ENCODE measurements around a stretch of chr5.

GRCh38 chr5:17037905-17038426 is 101.9 kb upstream of the MYO10 start:
- PRO-cap = no peak

- PRO-cap = no peak
These were observed 58.7 kb downstream of the BASP1 start for GRCh38 chr5:17275813-17276917.

- PRO-cap = unidirectional peak, minus-strand start at chr5:17306359
These were observed 88.6 kb downstream of the BASP1 start for GRCh38 chr5:17305839-17306673.

DNA sequence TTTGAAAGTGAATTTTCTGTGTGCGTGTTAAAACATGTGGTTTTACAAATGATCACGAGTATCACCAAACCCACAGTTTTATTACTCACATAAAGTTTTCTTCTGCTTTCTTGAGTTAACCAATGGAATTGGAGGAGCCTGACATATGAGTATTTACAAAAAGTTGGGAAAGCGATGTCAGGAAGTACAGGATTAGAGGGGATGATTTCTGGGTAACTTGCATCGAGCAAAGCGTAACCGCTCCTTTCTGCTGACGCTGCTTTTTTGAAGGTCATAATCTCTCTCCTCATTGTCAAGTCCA is 132.3 kb downstream of the H3Y2 start:
- PRO-cap = no peak

DNA sequence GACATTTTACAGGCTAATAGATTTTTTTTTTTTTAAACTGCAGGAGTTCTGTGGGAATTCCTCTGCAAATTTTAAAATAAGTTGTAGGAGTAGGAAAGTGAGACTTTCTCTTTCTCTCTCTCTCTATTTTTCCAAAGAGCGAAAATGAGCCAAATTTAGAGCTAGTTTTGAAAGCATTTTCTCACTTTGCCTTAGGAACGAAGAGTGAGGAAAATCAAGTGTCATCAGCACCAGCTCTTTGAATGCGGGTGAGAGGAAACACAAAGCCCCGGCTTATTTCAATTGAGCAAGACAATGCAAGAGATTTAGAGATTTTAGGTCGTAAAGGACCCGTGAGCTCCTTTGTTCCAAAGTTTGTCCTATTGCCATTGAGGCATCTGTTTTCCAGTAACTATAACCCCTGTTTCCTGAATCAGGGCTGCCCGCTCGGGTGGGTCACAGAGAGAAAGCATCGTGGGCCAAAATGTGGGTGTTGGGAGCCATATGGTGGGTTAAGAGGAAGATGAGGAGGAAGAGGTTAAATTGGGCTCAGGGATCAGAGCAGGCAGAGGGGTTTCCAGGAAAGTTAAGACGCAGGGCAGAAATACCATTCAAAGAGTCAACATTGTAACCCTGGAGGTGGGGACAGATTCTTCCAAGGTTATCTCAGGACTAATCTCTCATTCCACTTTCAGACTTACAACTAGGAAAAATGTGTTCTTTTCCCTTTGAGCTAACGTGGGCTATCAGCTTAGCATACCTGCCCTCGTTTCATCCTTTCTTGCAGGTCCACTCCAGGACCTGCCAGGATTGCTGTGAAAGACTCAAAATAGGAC is 89.6 kb downstream of the H3Y2 start:
- PRO-cap = no peak

DNA sequence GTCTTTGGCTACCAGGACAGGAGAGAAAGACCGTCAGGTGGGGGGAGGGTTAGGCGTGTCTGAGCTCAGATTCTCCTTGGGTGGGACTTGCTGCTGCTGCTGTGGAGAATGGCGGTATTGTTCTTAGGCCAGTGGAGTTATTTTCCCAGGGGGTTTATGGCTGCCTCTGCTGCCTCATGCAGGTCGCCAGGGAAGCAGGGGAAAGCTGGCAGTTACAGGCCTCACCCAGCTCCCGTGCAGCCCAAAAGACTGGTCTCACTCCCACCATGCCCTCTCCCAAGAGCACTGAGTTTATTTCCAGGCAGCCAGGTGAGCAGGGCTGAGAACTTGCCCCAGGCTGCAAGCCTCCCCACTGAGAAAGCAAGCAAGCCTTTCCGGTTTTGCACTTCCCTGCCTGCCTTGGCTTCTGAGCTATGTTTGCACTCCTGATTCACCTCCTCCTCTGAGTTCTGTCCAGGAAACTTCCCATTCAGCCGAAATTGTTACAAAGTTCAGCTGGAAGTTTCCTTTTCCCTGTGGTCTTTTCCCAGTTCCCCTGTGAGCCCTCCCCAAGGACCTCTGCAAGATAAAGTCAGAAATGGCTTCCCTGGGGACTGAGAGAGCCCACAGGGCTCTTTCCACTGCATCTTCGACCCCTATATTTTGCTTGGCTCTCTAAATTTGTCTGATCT is 296.1 kb upstream of the H3Y1 start:
- PRO-cap = no peak

DNA sequence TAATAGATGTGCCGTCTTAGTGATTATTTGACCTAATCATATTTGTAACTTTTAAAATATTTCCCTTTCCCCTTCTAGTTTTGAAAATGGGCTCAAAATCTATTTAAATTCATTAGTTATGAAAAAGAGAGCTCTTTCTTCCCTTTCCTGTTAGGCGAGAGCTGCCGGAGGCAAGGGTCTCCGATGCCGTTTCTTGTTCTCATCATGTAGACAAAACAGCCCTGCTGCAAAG is 393.6 kb upstream of the H3Y1 start:
- PRO-cap = no peak

GRCh38 chr5:19403272-19403594 is 584.8 kb downstream of the CDH18 start:
- PRO-cap = no peak

GRCh38 chr5:23013433-23014084 is 160.4 kb upstream of the CDH12 start:
- PRO-cap = no peak

DNA sequence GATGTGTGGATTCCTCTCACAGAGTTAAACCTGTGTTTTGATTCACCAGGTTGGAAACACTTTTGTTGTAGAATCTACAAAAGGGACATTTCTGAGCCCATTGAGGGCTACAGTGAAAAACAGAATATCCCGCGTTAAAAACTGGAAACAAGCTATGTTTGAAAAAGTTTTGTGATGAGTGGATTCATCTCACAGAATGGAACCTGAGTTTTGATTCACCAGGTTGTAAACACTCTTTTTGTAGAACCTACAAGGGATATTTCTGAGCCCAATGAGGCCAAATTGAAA is 379.0 kb downstream of the PRDM9 start:
- PRO-cap = no peak

DNA sequence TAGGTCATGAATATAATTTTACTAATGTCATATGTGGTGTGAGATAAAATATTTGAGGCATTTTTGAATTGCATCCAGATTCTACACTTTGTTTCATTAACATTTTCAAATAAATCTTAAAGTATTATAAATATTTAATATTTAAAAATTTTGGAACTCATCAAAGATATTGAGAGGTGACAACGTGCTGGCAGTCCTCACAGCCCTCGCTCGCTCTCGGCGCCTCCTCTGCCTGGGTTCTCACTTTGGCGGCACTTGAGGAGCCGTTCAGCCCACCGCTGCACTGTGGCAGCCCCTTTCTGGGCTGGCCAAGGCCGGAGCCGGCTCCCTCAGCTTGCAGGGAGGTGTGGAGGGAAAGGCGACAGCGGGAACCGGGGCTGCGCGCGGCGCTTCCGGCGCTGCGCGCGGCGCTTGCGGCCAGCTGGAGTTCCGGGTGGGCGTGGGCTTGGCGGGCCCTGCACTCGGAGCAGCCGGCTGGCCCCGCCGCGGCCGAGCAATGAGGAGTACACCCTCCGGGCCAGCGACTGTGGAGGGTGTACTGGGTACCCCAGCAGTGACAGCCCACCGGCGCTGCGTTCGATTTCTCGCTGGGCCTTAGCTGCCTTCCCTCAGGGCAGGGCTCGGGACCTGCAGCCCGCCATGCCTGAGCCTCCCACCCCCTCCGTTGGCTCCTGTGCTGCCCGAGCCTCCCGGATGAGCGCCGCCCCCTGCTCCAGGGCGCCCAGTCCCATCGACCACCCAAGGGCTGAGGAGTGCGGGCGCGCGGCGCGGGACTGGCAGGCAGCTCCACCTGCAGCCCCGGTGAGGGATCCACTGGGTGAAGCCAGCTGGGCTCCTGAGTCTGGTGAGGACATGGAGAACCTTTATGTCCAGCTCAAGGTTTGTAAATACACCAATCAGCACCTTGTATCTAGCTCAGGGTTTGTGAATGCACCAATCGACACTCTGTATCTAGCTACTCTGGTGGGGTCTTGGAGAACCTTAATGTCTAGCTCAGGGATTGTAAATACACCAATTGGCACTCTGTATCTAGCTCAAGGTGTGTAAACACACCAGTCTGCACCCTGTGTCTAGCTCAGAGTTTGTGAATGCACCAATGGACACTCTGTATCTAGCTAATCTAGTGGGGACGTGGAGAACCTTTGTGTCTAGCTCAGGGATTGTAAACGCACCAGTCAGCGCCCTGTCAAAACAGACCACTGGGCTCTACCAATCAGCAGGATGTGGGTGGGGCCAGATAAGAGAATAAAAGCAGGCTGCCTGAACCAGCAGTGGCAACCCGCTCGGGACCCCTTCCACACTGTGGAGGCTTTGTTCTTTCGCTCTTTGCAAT is 444.0 kb downstream of the PRDM9 start:
- PRO-cap = no peak

DNA sequence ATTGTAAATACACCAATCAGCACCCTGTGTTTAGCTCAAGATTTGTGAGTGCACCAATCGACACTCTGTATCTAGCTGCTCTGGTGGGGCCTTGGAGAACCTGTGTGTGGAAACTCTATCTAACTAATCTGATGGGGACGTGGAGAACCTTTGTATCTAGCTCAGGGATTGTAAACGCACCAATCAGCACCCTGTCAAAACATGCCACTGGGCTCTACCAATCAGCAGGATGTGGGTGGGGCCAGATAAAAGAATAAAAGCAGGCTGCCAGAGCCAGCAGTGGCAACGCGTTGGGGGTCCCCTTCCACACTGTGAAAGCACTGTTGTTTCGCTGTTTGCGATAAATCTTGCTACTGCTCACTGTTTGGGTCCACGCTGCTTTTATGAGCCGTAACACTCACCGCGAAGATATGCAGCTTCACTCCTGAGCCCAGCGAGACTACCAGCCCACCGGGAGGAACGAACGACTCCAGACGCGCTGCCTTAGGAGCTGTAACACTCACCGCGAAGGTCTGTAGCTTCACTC is 82.1 kb upstream of the CDH9 start:
- PRO-cap = no peak

DNA sequence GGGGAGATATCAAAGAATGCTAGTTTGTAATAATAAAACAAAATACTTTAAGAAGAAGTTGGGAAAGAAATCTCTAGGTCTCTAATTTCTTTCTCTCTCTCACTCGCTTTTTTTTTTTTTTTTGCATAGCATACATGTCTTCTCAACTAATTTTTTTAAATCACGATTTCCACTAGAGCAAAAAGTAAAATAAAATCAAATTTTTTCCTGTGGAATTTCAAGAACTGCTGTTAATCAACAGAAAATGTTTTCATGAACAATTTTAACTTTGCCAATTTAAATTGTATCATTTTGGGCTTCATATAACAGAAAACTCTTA is 970.5 kb upstream of the CDH6 start:
- PRO-cap = no peak

GRCh38 chr5:31530643-31531341 is 1.1 kb downstream of the DROSHA start:
- PRO-cap = no peak

GRCh38 chr5:31671342-31671684 is 32.4 kb downstream of the PDZD2 start:
- PRO-cap = no peak

- PRO-cap = no peak
These were observed 252.3 kb downstream of the GOLPH3 start for GRCh38 chr5:31921774-31922293.

GRCh38 chr5:32027258-32028520 is 146.4 kb downstream of the GOLPH3 start:
- PRO-cap = no peak

DNA sequence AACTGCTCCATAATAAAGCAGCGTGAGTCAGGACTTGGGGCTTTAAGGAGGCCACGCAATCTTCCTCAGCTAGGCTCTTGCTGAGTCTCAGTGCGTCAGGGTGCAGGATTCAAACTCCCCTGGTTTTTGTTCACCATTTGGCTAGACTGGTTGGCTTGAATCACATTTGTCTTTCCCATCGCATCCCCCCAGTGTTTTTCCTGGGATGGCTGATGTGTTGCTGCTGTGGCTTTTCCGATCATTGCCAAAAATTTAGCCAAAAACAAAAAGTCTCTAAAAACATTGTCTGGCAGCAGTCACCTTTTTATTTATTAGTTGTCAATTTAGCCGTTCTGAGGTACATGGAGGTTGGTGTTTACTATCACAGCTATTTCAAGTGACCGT is 102.5 kb downstream of the GOLPH3 start:
- PRO-cap = no peak

- PRO-cap = no peak
These were observed 48.0 kb downstream of the GOLPH3 start for GRCh38 chr5:32125960-32126604.

DNA sequence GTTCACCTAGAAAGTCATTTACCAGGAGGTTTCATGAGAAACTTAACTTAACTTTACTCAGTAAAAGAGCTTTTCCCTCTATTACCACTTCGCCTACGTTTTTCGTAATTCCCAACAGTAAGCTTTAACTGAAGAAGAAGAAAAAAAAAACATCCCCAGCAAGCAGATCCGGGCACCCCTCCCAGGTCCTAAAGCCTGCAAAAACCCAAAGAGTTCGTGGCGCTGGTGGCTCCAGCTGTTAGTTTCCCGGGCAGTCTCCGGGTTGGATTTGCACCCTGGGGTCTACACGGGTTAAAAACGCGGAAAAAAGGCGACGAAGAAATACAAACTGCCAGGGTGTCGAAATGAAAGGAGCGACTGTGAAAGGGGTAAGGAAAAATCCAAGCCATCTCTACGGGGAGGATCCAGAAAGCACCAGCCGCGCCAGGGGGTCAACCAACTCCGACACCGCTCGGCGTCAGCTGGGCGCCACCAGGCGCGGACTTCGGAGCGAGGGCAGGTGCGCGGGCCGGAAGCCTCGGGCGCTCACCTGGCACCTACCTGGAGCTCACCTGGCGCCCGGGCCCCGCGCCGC is 826 bp downstream of the GOLPH3 start:
- PRO-cap = unidirectional peak, plus-strand start at position 208 of the sequence; unidirectional peak, plus-strand start at position 388 of the sequence

Measured in aorta (tissue), 1 donor.